Metastatic Pancreatic Carcinoma in the Ovary (tissue), 1 donor: ENCODE results near the gene NID2.

GRCh38 chr14:50935420-50935909 lies 8.8 kb downstream of the PYGL start:
- PRO-cap, result no peak

- PRO-cap, result unidirectional peak, minus-strand start at chr14:51328313
Measured at GRCh38 chr14:51328113-51328645, 88.1 kb downstream of the TMX1 start.

GRCh38 chr14:51575818-51576566 lies 75.7 kb upstream of the FRMD6 start:
- PRO-cap, result no peak

- PRO-cap, result no peak
Measured at GRCh38 chr14:51650671-51651112, 1.0 kb upstream of the FRMD6 start.

DNA sequence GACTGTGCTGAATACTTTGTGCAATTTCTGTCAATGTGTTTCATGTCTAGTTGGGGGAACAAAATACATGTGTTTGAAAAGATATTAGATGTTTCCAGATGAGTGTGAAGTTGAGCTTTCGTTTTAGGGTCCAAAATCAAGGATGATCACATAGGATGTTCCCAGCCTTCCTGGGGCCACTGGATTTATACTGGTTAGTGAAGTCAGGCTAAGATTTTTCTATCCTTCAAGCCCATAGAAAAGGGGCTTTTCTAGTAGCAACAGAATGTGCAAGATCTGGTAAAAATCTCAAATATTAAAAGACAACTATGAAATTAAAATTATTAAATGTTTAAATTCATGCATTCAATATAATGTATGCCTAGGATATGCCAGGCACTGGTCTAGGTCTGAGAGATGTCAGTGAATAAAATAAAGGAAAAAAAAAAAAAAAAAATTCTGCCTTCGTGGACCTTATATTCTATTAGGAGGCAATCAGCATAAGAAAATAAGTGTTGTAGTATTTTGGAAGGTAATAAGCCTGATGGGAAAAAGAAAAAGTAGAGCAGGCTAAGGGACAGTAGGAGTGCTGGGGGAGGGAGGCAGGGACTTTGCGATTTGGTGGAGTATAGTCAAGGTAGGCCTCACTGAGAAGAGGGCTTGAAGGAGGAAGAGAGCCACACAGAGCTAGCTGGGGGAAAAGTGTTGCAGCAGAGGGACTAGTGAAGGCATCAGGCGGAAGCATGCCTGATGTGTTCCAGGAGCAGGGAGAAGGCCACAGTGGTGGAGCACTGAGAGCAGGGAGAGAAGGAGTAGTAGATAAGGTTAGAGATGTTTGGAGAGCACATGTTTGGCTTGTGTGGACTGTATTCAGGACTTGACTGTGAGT lies 8.7 kb downstream of the FRMD6 start:
- PRO-cap, result no peak

DNA sequence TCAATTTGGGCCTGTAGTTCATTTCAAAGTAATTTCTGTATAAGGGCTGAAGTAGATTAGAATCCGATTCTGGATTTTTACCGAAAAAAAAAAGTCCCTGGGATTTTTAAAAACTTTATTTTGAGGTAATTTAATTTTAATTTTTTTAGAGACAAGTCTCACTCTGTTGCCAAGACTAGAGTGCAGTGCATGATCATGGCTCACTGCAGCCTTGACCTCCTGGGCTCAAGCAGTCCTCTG lies 18.2 kb downstream of the FRMD6 start:
- PRO-cap, result no peak

DNA sequence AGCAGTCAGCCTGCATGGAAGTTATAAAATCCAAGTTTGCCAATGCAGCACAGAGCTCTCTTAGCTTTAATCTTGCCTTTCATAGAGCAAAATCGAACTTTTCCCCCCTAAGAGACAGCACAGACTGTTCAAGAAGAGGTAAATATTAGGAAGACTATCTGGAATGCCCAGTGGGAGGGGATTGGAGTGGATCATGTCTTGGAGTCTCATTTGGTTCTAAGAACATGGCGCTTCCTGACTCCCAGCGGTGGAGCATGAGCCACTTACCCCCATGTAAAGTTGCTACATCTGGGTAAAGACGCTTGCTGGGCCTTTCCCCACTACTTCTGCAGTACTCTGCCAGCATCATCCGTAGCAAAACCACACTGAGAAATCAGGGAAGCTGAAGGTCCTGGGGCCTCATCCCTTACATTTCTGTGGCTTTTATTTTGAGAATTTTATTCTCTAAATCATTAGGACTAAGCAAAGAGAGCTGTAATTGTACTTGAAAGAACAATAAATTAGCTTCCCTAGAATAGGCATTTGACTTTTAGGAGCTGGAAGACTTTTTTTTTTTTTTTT lies 20.8 kb downstream of the GNG2 start:
- PRO-cap, result no peak

GRCh38 chr14:51910061-51910540 lies 49.7 kb downstream of the GNG2 start:
- PRO-cap, result no peak

DNA sequence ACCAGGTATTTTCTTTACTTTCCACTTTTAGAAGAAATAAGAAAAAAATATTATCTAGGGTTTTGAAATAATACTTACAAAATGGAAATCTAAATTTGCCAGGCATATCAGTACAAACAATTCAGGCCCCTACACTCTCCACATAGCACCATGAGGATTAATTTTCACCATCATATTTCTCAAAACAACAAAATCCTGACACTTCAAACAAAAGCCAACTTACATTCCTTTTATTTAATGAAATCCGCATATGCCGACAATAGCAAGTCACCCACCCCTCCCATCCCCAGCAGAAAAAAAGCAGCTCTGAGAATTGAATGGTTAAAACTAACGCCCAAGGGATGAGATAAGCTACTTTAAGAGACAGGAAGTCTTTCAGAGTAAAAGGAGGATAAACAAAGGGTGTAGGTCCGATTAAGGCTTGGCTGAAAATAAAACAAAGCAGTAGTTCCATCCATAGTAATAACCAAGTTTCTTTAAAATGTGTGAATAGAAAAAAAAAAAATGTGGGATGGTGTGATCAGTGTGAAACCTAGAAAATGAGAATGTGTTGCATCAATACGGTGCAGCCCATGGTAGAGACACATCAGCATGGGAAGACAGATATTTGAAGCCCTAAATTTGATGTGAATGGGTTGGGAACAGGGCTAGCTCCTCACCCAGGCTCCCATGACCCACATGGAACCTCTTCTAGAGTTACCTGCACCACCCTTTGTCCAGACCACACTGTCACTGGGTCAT lies 31.6 kb downstream of the RTRAF start:
- PRO-cap, result no peak

GRCh38 chr14:52067635-52068716 lies 883 bp downstream of the NID2 start:
- PRO-cap, result no peak

DNA sequence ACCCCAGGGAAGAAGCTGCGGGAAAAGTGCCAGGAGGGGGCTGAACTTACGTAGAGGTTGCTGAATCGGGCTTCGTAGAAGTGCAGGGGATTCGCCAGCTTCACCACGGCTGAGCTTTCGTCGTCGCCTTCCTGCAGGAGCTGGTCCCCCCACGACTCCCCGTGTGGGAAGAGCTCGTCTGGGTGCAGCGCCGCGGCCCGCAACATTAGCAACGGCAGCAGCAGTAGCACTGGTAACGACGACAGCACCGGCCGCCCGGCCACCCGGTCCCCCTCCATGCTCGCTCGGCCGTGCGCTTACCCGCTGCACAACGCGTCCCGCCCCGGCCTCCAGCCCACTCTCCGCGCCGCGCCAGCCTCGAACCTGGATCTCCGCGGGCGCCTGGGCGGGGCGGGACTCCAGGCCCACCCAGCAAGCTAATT lies at the start of gene NID2:
TSS of gene NID2 (minus strand) at position 343 of the 422 bp plus-strand sequence.
- PRO-cap, result bidirectional peak, plus-strand start outside the sequence, minus-strand start at position 340 of the sequence

DNA sequence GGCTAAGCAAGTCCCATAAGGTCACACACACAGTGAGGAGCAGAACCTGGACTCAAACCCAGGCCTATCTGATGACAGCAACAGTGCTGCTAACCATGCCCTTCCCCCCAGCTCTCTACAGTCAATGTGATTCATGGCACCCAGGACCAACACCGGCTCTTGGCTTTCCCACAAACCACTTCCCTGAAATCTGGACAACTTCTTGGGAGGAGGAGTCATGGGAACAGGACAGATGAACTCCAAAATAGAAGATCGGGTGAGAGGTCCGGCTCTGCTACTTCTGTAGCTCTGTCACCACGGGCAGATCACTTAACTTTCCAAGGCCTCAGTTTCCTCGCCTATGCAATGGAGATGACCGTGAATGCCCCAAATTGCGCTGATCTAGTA lies 677 bp upstream of the PTGDR start:
- PRO-cap, result no peak

- PRO-cap, result no peak
Measured at GRCh38 chr14:52741620-52742182, 11.7 kb downstream of the STYX start.

GRCh38 chr14:52742482-52742881 lies 12.5 kb downstream of the STYX start:
- PRO-cap, result no peak

GRCh38 chr14:53043325-53044053 lies 92.6 kb upstream of the FERMT2 start:
- PRO-cap, result no peak

DNA sequence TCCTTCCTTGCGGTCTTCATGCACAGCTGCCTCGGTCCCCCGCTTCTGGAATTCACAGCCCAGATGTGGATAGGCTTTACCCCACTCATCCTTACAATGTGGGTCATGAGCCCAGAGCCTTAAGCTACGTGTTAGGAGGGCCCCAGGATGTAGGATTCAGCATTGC lies 239 bp upstream of the DDHD1 start:
- PRO-cap, result no peak

DNA sequence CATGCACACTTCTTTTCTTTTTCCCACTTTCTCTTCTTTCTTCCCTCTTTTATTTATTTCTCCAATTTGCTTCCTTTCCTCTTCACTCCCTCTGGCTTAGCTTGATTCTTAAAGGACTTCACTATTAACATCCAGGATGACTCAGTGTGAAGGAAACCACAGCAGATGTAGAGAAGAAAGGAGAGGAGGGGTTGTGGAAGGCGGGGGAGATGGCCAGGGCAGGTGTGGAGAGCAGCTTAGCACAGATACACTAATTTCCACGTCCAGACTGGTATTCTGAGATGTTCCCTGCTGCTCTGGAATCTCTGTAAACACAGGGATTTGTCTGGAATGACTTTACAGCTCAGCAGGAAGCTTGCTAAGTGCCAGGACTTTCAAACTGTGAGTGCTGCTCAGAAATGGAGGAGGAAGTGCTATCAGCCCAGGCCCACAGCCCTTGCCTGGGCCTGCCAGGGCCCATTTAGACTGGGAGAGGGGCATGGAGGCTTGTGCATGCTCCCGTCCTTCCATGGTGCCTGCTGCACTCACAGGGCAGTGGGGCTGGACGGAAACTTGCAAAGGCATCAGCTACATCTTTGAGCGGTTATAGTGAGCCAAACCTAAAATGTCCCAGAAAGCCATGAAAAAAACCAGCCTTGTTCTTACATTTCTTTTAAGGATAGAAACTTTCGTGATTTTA lies 202.5 kb upstream of the DDHD1 start:
- PRO-cap, result no peak

DNA sequence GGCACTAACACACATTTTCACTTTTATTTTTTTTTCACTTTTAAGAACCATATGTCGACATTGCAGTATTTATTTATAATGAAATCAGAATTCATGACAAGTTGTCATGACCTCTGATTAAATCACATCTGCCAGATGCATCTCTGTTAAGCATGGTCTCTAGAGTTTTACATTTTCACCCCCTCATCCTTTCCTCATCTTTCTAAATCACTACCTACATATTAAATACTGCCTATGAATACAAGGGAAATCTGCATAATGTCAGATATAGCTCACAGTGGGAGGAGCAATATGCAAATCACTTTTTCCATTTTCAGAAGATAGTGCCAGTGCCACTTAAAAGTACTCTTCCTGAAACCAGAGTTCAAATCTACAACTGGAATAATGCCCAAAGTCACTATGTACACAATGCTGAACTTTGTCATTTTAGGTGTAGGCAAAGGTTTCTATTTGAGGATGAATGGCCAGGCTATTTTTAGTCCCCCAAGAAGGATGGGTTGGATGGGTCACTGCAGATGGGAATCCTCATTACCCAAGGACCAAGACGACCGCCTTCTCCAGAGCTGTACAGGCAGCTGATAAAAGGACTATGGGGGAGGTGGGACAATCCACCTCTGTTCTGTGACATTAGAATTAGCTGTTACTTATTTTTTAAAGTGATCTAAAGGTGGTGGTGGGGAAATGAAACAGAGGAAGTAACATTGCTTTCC lies 5.7 kb downstream of the GMFB start:
- PRO-cap, result no peak

DNA sequence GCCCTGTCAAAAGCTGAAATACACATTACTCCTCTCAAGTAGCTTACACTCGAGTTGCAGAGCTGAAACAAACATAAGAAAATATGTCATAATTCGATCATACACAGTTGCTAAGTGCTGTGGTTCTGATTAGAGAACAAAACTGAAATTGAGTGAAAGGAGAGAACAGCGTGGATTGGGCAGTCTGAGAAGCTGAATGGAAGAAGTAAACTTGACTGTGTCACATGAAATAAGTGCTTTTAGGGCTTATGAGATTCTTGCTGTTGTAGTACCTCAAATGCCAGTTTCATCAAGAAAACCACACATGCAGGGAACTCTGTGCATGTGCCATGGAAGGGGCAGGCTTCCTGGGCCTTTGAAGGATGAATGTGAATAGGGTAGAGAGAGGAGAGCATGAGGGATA lies 7.2 kb downstream of the SAMD4A start:
- PRO-cap, result no peak

GRCh38 chr14:54599710-54600541 lies 33.0 kb downstream of the SAMD4A start:
- PRO-cap, result no peak